Hair follicular keratinocyte (primary cell): ENCODE measurements around a stretch of chr17.

- RAMPAGE, long total RNA = no peak
Observed at GRCh38 chr17:72407231-72408016, 286.6 kb downstream of the SOX9 start.

GRCh38 chr17:72410802-72411554 lies 290.2 kb downstream of the SOX9 start:
- RAMPAGE, long total RNA = no peak

- RAMPAGE, long total RNA = no peak
Observed at GRCh38 chr17:72477081-72478132, 356.6 kb downstream of the SOX9 start.

GRCh38 chr17:72540103-72540807 lies 419.4 kb downstream of the SOX9 start:
- RAMPAGE, long total RNA = no peak

DNA sequence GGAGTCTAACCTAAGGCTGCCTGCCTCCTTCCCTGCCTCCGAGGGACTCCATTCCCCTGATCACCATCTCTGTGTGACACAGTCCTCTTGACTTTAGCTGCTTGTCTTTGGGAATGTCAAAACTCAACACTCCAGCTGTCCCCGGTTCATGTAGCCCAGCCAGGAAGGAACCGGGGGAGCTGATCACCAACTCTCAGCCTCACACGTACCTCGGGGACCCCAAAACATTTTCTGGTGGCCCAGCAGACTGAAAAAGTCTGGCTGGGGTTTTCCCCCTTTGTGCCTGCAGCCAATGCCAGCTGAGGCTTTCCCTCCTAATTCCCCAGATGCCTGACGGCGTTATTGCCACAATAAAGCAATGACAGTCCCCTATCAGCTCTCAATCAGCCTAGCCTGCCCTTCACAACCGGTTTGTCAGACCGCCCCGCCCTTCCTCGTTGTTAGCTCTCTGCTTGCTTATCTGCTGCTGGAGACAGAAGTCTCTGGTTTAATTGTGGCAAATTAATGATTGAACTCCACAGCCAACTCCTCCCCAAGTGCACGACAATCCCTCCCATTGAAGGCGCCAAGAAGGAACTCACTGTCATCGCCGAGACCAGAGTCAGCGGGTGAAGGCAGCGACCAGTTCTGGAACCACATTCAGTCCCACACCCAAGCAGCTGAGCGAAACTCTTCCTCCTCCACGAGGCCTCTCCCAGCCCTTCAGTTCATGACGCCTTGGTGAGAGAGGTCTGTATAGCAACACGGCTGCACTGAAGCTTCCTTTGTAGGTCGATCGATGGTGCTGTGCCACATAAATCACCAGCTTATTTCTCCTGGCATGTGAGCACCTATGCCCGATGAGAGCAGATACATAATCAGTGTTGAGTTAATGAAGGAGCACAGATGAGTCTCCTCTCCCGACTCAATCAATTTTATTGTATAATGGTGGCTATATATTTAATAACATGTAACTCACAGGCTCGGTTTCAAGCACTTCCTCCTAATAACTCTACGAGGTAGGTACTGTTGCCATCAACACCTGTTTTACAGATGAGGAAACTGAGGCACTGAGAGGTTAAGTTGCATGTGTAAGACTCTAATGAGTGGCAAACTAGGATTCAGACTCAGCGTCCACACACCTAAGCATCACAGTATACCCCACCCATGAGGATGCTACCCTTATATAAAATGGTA lies 474.4 kb downstream of the SLC39A11 start:
- RAMPAGE, long total RNA = no peak

GRCh38 chr17:72631303-72631964 lies 461.1 kb downstream of the SLC39A11 start:
- RAMPAGE, long total RNA = no peak

DNA sequence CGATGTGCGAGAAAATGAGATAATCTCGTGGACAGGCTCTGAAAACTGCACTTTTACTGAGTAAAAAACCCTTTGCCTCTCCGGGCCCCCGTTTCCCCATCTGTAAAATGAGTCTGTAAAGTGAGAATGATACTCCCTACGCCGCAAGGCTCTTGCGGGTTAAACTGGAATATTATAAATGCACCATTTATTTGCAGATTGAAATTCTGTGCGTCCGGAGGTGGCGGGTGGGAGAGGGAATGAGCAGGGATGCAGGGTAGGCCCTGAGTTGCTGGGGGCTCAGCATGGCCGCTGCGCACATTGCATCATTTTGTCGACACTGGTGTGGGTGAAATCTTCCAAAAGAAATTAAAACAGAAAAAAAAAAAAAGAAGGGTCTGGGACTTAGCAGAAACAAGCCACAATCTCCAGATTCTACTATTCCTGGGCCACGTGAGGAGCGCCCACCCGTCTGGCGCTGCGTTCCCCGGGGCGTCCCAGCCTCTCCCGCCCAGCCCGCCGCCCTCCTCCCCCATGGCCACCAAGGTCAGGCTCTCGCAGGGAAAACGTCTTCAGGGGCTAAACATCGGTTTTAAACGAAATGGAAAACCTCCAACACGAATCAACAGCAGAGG lies 910 bp upstream of the COG1 start:
- RAMPAGE, long total RNA = no peak

- RAMPAGE, long total RNA = no peak
Observed at GRCh38 chr17:73231208-73231920, 830 bp downstream of the FAM104A start.

DNA sequence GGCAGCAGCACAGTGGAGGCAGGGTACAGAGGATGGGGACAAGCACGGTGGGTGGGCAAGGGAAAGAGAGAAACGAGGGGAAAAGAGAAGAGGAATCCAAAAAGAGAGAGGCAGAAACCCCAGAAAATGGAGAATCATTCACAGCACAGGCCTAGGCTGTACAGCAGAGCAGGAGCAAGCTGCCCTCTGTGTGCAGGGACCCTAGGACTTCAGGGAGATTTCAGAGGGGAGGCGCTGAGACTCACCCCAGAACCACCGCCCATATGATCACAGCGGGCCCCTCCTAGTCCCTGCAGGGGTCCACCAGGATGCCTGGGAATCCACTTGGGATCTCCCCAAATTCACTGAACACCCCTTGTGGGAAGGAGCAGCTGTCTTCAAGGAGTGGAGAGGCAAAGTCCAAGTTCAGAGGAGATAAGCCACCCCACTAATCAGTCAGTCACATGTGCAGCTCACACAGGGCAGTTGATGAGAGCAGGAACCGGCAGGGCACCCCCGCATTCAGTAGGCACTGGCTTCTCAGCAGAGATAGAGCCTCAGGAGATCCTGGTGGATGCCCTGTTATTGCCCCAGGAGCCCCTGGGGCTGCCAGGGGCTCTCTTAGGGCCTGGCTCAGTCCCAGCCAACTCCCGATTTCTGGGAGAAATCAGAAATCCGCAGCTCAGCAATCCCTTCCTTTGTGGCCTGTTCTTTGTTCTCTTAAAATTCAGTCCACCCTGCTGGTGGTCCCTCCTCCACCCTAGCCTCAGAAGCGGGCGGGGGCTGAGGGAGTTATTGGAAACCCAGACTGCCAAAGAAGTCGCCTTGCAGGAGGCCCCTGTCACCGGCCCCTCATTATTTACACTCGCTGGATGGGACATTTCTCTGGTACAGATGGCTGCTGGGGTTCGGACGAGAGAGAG lies 2.0 kb downstream of the CDC42EP4 start:
- RAMPAGE, long total RNA = no peak

- RAMPAGE, long total RNA = no peak
Observed at GRCh38 chr17:73337871-73338793, 26.3 kb upstream of the CDC42EP4 start.

GRCh38 chr17:73341630-73342557 lies 30.1 kb upstream of the CDC42EP4 start:
- RAMPAGE, long total RNA = no peak

DNA sequence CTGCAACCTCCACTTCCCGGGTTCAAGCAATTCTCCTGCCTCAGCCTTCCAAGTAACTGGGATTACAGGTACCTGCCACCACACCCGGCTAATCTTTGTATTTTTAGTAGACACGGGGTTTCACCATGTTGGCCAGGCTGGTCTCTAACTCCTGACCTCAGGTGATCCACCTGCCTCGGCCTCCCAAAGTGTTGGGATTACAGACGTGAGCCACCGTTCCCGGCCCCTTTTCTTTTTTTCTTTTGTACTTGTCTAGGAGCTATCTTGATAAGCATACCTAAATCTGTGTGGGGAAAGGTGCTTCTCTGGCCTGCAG lies 39.3 kb upstream of the CDC42EP4 start:
- RAMPAGE, long total RNA = no peak

DNA sequence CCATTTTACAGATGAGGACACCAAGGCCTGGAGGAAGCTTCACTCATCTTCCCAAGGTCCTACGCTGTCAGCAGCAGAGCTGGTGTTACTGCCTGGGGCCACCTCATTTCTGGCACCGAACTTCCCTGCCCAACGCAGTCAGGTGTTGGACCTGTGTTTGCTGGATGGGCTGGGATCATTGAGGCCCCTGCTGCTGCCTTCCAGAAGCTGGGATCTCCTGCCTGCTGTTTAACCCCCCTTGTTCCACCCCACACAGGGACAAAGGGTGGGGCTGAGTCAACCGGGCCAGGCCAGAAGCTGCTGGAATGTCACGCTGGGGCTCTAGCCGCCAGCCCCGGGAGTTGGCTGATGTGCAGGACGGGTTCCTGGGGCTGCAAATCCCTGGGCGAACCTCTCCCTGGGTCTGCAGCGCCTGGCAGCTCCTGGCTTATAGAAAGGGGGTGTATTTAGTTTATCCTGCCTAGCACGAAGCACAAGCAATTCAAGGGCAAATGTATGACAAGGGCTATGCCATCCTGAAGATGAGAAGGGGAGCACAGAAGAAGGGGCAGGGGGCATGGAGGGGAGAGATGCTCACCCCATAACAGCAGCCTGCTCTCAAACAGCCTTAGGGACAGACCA lies 44.4 kb upstream of the CDC42EP4 start:
- RAMPAGE, long total RNA = no peak

GRCh38 chr17:73357210-73357745 lies 45.5 kb upstream of the CDC42EP4 start:
- RAMPAGE, long total RNA = no peak

GRCh38 chr17:73365907-73366550 lies 54.2 kb upstream of the CDC42EP4 start:
- RAMPAGE, long total RNA = no peak

DNA sequence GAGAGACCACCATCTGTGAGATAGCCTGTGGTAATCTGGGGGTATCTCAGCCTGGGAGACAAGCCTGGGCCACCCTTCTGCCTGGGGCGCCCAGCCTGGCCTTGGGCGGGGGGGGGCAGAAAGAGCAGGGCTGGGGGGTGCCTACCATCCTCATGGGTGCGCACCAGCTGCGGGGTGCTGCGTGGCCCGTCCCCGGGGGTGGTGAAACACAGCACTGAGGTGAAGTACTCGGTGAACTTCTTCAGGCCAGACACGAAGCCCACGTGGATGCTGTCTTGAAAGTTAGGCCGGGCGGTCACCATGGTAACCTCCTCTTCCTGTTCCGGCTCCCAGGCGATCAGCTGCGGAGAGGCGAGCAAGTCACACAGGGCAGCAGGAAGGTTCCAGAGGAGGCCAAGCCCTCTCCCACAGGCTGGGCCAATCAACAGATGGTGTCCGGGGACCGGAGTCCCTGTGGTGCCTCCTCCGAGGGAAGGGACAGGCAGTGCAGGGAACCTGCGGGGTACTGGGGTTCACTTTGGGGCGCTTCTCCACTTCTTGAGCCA lies 90.1 kb upstream of the CDC42EP4 start:
- RAMPAGE, long total RNA = no peak

- RAMPAGE, long total RNA = no peak
Observed at GRCh38 chr17:73493244-73493700, 151.0 kb downstream of the SDK2 start.

DNA sequence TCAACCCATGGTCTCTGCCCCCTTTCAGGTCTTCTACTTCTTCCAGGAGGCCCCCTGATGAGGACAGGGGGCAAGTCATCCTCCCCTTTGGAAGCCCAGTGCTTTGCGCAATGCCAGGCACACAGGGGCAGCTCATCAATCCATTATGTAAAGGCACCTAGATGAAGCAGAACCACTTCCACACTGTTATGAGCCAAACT lies 90.2 kb downstream of the SDK2 start:
- RAMPAGE, long total RNA = no peak

GRCh38 chr17:73747517-73748079 lies 103.4 kb upstream of the SDK2 start:
- RAMPAGE, long total RNA = no peak

DNA sequence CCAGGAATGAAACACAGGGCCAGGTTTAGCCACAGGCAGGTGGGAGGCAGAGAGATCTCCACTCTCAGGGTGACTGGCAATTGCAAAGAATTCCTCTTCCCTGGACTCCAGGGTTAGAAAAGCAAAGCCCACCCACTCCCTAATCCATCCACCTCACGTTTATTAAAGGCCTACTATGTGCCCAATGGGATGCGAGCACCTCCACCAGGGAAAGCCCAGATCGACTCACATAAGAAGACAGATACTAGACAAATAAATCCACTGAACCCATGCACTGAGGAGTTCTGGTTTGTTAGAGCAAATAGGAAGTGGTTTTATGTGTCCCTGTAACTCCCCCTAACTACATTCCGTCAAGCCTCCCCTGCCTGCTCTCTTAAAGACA lies 218.6 kb upstream of the RPL38 start:
- RAMPAGE, long total RNA = no peak